Measurements from ENCODE around the gene PPP6R3.

DNA sequence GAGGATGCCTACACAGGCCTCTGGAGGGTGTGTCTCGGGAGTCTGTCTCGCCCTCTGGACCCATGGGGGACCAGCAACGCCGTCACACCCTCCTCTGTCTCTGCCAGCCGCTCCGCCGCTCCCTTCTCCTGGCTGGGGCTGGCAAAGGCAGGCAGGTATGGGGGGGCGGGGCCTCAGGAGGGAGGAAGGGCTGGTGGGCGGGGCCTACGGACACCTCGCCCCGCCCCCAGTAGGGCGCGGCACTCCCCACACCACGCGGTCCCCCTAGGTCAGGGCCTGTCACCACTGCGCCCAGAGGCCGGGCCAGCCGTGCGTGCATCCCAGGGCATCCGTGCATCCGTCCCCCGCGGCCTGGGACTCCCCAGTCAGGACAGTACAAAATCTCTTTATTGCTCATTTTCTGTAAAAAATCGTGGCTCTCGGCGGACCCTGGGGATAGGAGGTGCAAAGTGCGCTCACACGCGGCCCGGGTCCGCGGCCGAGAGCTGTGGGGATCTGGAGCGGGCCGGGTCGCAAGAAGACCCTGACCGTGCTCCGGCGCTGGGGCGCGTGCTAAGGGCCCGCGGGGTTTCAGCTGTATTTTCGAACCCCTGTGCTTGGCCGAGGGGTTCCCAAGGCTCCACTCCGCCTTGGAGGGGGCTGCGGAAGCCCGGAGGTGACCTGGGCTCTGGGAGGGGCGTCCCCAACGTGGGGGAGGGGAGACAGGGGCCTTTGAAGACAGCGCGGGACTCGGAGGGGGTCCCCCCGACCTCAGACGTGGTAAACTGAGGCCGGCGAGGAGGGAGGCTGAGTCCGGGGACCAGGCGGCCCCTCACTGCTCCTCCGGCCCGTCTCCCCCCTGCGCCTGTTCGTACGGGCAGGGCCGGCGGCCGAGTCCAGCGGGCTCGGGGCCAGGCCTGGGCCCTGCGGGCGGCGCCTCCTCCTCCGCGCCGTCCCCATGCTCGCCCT, 12.9 kb downstream of the UNC93B1 start:
- PRO-cap: no peak

DNA sequence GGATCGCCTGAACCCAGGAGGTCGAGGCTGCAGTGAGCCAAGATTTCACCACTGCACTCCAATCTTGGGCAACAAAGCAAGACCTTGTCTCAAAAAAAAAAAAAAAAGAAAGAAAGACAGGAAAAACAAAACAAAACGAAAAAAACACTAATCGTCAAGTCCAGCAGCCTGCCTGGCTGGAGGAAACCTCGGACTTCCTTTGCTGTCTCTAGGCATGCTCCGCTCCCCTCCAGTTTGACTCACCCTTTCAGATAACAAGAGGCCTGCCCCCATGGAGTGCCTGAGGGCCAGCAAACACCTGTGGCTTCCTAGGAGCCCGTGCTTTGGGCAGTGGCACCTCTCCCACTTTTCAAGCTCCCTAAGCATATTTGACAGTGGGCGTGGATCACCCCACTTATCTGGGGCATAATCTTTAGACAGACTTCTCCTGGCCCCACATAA, 28.9 kb upstream of the CHKA start:
- PRO-cap: no peak

DNA sequence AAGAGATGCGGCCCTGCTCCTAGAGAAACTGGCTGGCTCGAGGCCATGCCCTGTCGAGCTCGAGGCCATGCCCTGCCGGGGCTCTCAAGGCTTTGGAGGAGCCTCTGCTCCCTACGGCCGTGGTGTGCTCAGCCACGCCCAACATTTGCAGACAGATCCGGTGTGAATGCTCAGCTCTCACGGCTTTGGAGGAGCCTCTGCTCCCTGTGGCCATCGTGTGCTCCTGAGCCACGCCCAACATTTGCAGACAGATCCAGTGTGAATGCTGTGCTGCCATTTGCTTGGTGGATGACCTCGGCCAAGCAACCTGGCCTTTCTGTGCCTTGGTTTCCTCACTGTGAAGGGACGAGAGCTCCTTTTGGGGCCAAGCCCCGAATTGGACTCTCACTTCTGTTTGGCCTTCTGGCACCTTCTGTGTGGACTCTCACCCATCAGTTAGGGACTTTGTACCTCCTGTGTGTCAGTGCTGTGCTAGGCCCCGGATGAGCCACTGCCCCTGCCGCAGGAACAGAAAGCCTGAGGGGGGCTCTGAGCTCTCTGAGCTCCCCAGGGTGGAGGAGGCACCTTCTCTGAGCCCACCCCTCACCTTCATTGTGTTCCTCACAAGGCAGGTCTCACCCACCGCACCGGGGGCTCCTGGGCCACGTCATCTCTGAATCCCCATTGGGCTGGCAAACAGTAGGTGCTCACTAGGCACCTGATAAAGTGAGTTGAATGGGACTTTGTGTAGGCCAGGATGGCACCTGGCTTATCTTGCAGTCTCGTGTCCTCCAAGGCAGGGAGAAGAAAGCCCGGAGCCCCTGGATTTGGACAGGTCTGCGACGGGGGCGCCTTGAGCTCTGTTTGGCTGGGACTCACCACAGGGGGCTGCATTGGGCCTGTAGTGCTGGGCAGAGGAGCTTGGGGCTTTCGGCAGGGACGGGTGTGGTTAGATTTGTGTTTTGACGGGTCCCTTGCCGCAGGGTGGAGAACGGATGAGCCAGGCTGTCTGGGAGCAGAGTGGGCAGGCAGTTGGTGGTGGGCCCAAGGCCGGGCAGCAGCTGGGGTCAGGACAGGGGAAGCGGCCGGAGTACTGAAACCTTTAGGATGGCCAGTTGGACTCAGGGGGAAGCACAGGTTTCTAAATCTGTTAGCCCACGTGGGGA, 13.8 kb downstream of the C11orf24 start:
- PRO-cap: no peak

GRCh38 chr11:68314450-68315502, 2.4 kb downstream of the LRP5 start:
- PRO-cap: bidirectional peak, plus-strand start at chr11:68315018, minus-strand start at chr11:68314883; unidirectional peak, minus-strand start at chr11:68315297

DNA sequence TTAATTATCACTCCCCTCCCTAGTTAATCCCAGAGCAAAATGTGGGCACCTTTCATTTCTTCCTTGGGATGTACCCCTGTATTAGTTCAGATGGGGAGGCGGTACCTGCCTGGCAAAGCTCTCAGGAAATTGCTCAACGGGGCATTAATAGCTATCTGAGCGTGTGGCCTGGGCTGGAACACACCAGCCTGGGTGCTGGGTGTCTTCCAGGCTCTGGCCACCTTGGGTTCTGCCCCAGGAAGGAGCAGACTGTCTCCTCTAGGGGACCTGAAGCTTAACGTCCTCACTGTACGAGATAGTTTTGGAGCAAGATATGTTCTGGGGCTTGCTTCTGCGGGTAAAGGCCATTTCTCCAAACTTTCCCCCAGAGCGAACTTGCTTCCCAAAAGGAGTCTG, 9.3 kb downstream of the LRP5 start:
- PRO-cap: no peak

DNA sequence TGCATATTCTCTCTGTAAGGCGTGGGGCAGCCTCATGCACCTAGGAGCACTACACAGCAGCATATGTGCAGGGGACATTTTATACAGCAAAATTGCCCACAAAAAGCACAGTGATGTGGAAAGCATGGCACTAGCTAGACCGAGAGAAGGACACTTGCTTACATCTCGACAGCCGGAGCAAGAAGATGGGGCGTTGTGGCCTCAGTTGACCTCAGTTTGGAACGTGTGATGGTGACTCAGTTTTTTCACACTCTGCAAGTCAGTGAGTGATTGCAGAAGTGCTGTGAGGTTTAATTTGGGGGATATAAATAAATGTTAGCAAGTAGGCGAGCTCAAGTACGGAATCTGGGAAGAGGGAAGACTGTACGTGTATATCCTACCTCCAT, 23.3 kb downstream of the LRP5 start:
- PRO-cap: no peak

DNA sequence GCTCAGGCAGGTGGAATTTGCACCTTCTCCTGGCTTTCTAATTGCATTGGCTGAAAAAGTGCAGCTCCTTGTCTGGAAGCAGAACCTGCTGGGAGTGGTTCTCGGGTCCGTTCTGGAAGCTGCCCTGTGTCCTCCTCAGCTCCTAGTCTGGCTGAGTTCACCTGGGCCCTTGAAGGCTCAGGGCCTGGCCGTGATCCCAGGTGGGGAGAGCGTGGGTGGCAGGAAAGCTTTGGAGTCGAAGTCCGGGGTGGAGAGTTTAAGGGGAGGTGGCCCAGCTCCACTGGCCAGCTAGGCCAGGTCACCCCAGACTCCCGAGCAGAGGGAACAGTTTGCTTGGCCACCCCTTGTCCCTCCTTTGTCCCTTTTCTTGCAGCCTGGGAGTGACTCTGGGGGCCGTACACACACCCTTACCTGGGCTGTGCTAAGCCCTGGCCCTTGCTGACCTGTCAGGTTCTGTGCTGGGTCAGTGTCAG, 37.1 kb downstream of the LRP5 start:
- PRO-cap: no peak

DNA sequence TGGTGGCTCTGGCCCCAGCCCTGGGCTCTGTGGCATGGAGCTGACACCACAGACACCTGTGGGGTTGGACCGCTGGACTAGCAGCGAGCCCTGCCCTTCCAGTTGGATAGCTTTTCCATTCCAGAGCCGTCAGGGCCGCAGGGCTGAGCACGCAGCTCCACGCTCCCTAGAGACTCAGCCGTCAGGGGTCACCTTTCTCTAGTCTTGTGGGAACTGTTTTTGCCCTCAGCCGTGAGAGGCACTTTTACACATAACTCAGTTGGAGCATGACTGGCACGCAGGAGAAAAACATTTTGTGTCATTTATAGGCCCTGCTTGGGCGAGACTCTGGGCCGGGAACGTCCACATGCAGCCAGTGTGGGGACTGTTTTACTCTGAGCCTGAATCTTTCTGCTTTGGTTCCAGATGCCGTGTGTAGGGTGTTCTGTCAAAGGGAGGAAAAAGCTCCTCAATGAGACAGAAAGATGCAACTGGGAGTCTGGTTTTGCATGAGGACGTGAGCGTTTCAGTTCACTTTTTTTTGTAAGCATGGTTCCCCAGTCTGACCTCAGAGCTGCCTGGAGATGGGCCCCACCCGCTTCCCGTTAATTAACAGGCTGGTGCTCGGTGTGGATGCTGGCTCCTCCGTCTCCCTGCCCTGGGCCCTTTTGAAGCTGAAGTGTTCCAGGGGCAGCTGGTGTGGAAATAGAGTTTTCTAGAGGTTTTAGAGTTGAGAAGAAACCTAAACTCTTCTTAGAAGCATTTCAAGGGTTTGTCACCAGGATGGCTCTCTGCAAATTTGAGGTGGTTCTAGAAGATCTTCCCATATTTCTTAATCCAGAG, 58.3 kb downstream of the LRP5 start:
- PRO-cap: no peak

- PRO-cap: bidirectional peak, plus-strand start at chr11:68460752, minus-strand start at chr11:68460562
These were observed at the start of gene PPP6R3 for GRCh38 chr11:68460655-68460881. Gene PPP6R3, plus strand, starts transcription at chr11:68460752.

- PRO-cap: no peak
These were observed 7.7 kb downstream of the PPP6R3 start for GRCh38 chr11:68467921-68468926.

- PRO-cap: no peak
These were observed 87.4 kb downstream of the PPP6R3 start for GRCh38 chr11:68547963-68548362.

- PRO-cap: no peak
These were observed 19.6 kb upstream of the TESMIN start for GRCh38 chr11:68770749-68771520.

- PRO-cap: no peak
These were observed 21.6 kb upstream of the TESMIN start for GRCh38 chr11:68772807-68773447.

DNA sequence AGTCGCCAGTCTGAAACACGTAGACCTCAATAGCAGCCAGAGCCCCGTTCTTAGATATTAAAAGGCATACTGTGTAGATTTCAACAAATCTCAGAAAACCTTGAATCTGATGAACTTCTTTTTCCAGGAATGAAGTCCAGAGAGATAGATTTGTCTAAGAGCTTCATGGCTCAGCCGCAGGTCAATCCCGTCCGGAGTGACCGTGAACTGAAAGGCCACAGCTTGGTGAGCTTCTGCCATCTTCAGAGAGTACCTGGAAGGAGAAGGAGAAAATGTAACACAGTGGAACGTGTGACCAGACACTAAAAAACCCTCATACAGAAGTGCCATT, 26.5 kb downstream of the CPT1A start:
- PRO-cap: no peak

DNA sequence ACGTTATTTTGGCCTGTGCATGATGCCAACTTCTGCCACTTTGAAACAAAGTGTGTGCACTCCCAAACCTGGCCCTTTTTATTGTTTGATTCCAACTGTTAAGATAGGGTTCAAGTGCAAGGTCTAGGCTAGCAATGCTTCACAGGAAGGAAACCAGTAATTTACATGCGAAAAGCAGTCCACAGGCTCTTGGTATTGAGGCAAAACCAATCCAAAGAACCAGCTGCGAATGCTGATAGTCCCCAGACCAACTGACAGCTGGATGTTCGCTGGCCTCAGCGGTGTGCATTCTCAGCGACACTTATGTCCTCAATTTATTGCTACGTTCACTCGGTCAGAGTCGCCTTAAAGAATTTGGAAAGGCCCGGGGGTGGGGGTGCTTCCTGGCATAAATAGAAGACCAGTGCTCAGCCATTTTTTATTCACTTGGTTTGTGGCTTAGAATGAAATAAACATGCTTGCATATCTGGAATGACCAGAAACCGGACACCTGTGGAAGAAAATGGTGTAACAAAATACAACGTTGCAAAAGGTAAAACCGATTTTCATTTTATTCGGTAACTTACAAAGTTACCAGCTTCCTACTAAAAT, 1.7 kb downstream of the CPT1A start:
- PRO-cap: no peak

GRCh38 chr11:68897869-68898817, 5.5 kb downstream of the MRPL21 start:
- PRO-cap: unidirectional peak, plus-strand start at chr11:68898553

DNA sequence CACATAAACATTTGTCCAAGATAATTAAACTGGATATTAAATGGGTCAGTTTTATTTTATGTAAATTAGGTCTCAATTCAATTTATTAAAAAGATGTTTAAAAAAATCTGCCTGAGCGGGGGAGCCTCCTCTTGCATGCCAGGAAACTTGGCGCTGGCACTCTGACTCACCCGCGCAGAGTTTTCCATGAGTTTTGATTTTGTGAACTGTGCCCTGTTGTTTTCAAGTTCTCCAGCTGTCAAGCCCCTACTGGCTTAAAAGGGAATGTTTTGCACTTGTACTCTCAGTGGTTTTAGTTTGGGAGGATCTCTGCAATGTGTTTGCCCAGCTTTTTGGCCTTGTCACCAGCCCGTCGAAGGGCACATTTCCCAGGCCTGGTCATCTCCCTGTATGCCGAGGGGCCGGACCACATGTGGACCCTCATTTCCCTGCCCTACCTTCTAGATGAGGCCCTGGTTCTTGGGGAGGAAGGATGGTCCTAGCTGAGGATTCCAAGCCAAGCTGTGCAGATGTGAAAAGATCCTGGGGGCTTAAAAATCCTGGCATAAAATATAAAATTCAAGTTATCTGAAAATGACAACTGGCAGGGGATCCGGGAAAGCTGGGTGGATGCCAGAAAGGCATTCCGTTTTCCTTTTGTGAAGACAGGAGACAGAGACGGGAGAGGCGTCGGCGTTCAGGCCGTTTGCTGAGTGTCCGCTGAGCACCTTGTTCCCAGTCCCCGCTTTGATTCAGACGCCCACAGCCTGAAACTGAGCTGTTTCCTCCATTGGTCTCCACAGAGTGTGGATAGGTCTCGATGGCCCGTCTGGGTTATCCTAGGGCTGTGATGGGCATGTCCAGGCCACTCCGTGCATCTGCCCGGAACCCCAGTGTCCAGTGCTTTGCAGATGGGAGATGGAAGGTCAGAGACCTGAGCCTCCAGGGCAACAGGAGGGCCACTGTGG, 12.0 kb downstream of the MRGPRF start:
- PRO-cap: bidirectional peak, plus-strand start at position 286 of the sequence, minus-strand start at position 195 of the sequence

- PRO-cap: bidirectional peak, plus-strand start at chr11:69009049, minus-strand start at chr11:69008847
These were observed 4.3 kb downstream of the MRGPRF start for GRCh38 chr11:69008600-69009212.

DNA sequence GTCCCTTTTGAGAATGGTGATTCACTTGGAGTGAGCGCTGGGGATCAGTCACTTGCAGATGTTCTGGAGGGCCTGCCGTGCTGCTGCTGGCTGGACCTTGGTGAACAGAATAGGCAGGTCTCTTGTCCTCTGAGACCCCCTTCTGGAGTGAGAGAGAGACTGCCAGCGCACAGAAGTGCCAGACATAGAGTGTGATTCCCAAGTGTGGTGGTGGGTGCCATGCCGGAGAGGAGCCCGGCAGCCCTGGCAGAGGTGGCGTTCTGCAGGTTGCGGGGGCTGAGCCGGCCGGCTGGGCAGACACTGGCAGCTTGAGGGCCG, 12.2 kb downstream of the TPCN2 start:
- PRO-cap: no peak

DNA sequence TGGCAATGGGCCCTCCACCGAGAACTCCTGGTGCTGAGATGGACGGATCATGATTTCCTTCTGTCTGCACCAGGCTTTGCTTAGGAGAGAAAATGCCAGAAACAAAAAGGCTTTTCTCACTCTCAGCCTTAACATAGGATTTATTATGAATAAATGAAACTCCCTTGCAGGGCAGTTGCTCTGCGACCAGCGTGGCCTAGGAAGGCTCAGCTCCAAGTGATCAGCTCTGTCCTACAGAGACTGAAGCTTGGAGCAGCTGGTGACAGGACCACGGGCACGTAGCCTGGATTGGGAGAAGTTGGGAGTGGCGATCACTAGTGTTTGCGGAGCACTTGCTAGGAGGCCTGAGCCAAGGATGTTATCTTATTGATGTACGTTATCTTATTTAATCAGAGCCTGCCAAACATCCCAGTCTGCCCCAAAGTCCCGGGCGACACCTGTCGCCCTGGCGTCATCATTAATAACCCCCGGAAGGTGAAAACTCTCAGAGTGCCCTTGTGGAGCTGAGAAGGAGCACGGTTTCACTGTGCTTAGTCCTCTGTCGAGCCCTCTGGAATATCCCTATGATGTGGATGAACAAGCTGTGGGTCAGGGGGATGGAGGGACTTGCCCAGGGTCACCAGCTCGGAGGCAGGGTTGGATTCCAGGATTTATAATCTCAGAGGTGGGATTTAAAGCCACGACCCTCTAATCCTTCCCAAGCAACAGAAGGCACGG, 40.8 kb upstream of the SMIM38 start:
- PRO-cap: no peak

Data from trachea (tissue), 1 donor.